Anterior vena cava (tissue), 1 donor: ENCODE results near the genes OR4D5, OR8B2 and OR8B4.

- PRO-cap: no peak
Measured at GRCh38 chr11:123489785-123490550, 59.9 kb downstream of the GRAMD1B start.

DNA sequence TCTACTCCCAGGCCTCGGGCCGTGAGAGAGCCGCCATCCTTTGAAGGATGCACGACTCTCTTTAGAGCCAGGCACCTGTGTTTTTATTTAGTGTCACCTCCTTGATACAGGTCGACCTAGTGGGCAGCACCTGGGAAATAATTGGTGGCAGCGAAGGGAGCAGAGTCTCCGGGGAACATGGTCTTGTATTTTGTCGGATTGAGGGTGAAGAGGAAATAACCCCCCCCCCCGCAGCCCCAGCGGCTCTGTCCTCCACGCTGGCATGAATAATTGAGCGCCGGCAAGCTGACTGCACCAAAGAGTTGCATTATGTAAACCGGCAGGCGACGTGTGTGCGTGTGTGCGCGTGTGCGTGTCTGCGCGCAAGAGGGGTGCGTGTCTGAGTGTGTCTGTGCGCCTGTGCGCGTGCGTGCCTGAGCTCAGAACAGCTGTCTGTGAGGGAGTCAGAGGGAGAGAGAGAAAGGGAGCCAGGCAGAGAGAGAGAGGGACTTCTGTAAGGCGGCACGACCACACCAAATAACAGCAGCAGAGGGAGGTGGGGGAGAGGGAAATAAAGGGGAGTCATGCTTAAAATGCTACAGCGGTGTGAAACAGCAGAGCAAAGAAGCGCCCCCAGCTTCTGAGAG lies 94.5 kb downstream of the SCN3B start:
- PRO-cap: bidirectional peak, plus-strand start at position 446 of the sequence, minus-strand start at position 264 of the sequence

DNA sequence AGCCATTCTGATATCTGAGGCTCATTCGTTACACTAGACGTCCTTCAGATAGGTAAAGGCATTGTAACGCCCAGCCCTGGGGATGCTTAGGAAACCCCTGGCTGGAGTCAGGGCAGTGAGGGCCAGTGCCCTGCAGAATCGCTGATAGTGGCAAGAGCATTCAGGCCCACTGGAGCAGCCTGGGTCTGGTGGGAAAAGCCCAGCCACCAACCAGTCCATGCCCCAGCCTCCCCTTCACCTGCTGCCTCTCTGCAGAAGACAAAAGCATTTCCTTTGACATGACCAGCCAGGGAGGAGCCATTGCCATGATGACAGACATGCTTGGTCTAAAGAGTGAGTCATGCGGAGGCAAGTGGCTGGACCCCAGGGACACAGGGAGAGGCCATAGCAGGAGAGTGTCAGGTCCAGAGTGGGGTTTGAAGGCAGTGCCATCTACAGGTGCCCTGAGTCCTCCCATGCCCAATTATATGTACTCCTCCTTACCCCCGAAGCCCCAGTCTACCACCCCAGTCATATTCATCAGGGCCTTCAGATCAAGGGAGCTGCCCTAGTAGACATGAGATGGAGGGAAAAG lies 67.5 kb downstream of the SCN3B start:
- PRO-cap: no peak

GRCh38 chr11:123613059-123613868 lies 41.2 kb downstream of the SCN3B start:
- PRO-cap: no peak

GRCh38 chr11:123939298-123939802 lies at the start of gene OR4D5:
Gene OR4D5 (plus strand): TSS chr11:123939617.
- PRO-cap: no peak

DNA sequence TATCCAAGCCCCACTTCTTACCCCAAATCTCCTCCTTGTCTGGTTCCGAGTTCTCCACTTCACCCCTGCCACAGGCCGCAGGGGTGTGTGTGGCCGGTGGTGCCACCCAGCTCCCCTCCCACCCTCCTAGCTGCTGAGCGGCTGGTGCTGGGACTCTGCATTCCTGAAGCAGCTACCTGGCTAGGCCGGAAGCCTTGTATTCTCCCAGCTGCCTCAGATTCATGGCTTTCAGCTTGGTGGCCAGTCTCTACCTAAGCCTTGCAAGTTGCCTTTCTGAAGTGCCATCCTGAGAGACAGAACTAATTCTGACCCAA lies 690 bp downstream of the VWA5A start:
- PRO-cap: no peak

DNA sequence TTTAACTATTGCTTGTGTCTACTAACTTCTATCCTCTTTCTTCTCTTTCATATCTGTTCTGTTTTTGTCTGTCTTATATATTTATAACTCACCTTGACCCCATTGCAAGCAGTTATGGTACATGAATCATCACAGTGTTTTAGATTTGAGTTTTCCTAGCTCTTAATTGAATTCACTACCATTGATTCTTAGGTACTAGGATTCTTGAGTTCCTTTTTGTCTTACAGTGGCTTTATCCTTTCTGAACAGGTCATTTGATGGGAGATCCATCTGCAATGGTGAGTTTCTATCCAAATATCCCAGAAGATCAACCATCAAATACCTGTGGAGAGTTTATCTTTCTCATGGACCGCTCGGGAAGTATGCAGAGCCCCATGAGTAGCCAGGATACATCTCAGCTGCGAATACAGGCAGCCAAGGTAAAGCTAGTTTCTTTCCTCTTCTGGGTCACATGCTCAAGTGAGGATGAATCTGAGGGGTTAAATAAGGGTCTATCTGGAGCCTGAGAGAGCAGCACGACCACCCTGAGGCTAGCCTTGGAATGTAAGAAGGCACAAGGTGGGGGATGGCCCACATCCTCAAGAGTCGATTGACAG lies 7.6 kb downstream of the VWA5A start:
- PRO-cap: no peak

- PRO-cap: no peak
Measured at GRCh38 chr11:124384237-124384678, at the start of gene OR8B2. Gene OR8B2 (minus strand): TSS chr11:124384499.

DNA sequence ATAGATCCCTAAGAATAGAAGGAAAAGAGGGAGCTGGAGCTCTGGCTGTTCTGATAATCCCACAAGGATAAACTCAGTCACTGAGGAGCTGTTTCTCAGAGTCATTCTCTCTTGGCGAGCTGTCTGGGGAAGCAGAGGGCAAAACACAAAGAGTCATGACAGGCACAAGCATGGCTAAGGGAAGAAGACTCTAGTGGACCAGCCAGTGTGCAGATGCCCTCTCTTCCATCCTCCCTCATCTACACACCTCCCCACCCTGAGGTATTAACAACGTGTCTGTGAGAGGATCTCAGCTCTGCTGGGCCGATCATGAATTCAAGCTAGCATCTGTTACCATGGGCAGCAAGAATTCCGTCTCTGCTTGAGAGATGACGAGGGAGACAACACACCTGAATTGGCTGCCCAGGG lies at the start of gene OR8B4:
TSS of gene OR8B4 (minus strand) at position 105 of the 408 bp plus-strand sequence.
- PRO-cap: no peak

- PRO-cap: no peak
Measured at GRCh38 chr11:124480928-124482205, 35.9 kb upstream of the OR8B8 start.

DNA sequence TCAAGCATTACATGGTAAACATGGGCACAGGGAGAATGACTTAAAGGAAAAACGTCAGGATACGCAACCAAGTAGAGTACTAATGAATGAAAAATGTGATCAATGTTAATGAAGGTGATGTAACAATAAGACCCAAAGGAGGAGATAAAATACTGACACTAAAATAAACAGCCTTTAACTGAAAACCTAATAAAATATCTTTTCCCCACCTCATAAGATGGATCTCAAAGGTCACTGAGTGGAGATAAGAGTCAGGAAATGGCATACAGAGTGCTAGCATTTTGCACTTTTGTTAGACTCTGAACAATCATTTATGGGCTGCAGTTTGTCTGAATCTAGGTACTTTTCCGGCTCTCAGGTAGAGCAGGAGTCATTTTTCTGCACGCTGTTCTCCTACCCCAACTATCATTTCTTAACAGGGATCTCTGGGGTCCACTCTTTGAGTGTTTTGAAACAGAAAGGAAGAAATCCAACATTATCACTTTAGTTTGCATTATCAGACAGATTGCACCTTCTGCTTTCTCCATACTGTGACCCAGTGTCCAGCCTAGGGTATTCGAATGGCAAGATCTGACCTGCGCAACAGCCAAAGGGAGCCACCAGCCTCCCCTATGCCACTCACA lies 988 bp downstream of the SIAE start:
- PRO-cap: no peak

DNA sequence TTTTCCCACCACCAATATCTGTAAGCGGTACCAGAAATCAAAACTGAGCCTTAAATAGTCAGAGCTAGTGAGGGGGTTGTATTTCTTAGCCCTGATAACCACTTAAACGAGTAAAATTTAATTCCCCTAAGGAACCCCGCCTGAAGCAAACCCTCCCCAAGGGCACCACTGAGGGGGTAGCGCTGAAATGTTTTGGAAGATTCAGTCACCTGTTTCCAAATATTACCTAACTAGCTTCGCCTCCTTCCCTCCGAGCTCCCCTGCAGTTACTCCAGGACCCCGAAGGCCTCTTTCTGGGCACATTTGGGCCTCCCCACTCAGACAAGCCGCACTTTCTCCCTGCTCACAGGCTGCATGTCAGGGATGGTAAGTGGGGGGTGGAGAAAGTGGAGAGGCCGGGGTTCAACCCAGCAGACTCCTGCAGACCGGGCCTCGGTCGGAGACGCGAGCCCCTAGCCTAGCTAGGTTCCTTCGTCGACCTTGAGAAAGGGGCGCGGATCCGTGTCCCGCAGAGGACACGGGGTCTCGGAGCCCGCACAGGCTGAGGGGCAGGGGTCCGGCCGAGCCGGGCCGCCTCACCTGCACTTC lies 382 bp downstream of the SIAE start:
- PRO-cap: no peak

GRCh38 chr11:124799296-124800266 lies 625 bp downstream of the MSANTD2 start:
- PRO-cap: no peak

- PRO-cap: no peak
Measured at GRCh38 chr11:125072317-125073033, 9.4 kb downstream of the SLC37A2 start.

DNA sequence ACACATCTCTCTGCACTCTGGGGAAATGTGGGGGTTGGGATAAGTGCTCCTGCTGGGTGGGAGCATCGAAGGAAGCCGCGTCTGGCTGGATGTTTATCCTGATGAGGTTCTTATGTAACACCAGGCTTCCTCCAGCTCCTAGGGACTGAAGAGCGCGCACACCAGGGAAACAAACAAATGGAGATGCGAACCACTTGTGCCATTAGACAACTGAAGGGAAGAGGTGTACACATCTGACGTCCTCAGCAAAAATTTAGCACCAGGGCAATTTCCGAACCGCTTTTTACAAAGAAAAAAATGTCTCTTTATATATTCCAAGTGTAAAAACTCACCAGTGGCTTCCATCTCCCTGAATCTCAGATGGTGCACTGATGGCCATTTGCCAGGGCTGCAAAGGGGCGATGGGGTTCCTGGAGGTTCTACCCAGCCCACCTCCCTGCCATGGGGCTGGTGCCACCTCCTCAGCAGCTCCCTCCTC lies 89.4 kb downstream of the PKNOX2 start:
- PRO-cap: no peak

DNA sequence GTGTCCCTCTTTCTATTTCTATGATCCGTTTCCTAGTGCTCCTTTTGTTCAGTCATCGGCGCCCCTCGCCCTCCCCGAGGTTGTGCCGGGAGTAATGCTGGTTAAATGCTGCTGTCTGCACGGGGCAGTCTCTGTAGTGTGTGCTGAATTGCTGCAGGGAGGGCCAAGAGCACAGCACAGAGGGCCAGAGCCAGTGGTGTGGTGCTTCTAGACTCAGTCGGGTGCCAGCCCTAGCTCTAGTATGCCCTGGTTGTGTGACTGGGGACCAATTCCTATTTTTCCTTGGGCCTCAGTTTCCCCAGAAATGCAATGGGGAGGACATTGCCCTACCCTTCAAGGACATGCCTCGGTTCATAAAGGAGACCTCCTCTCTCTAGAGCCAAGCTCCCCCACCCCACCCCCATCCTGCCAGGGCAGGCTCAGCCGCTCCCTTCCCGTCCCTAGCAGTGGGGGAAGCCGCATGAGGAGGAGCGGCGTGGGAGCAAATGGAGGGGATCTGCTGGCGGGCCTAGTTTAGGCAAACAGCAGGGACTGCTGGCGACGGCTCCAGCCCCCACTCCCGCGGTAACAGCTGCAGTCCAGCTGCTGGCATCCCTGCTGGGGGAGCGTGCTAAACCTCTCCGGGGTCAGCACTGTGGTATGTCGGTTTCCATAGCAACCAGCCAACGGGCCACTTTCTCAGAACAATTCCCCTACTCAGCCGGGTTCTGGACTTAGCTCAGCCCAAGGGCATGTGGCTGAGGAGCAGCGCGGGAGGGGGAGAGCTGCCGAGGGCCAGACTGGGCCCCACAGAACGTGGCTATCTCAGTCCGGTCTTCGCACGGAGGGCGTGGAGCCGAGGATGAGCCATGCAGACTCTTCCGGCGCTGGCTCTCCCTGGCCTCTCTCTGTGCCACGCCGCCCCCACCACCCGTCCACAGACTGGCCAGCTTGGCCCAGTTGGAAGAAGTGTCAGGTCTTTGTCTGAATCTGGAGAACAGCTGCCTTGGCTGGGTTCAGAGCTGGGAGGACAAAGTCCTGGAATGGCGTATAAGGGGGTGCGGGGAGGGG lies 98.7 kb downstream of the PKNOX2 start:
- PRO-cap: no peak

DNA sequence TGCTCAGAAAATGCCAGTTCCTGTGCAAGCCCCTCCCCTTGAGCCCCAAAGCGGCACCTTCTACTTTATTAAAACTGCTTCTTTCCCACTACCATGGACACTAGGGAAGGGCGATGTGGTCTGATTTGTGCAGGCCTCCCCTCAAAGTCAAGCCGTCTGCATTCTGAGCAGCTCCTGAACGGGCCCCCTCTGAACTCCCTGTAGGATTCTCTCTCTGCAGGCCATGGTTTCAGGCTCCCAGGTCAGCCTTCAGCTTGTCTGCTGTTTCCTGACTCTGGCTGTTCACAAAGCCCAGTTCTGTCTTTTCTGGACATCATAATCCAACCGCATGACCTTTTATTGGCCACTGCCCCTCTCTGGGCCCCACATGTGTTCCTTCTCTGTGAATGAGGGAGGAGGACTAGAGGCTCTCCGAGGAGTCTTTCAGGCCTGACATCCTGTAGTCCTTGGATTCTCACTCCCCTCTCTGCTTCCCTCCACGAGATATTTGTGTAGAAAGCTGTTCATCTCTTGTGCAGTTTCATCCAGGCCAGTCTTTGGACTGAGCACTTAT lies 161.0 kb downstream of the FEZ1 start:
- PRO-cap: no peak

- PRO-cap: no peak
Measured at GRCh38 chr11:125385312-125385733, 110.7 kb downstream of the FEZ1 start.

GRCh38 chr11:125455882-125456439 lies 40.1 kb downstream of the FEZ1 start:
- PRO-cap: no peak

GRCh38 chr11:125457691-125458401 lies 38.2 kb downstream of the FEZ1 start:
- PRO-cap: no peak